Gallbladder (tissue), 1 donor: Measurements from ENCODE around the genes VPS45, CTSK and SETDB1.

- PRO-cap = no peak
Measured at GRCh38 chr1:150022360-150022765, 11.8 kb upstream of the OTUD7B start.

DNA sequence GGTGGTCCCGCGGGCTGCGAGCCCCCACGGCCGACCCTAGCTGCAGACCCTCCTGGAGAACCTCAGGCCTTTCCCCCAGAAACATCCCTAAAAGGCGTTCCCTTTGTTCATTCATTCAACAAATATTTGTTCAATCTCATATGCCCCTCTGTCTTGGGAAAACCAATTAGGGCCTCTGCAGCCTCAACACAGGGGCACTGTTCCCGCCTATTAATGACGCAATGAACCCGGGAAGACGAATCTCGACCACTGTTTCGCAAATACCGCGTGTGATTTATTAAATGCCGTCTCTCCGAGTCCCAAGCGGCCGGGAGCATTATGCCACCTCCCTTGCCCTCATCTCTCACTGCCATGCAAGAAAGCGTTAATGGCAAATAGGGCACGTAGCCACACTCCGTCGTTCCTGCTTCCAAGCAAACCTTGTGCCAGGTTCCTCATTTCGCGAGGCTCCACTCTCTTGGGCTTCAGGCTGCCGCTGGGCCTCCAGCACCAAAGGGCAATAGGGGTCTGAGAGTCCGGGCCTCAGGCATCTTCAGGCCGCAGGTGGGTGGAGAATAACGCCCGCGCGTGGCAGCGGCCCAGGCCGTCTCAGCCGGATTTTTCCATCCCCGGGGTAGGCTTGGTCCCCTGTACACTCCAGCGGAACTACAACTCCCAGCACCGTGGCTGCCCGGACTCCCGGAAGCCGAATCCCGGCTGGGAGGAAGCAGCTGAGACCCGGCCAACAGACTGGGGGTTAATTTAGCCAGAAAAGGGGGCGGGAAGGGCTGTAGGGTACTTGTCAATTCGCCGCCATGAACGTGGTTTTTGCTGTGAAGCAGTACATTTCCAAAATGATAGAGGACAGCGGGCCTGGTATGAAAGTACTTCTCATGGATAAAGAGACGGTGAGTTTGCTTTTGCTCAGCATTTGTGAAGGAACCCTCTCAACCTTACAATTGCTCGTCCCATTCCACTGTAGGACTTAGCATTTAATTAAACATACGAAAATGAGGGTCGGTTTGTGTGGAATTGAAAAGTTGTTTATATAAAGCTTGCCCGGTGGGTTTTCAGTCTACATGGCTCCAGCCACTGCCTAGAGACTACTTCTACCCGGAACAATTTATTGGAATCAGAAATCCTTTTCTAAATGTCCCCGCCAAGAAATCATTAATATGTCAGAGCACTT, at the start of gene VPS45:
Gene VPS45 (plus strand): TSS at position 713 of the 1,168 bp plus-strand sequence.
- PRO-cap = bidirectional peak, plus-strand start at position 280 of the sequence, minus-strand start at position 64 of the sequence; bidirectional peak, plus-strand start at position 675 of the sequence, minus-strand start at position 590 of the sequence

DNA sequence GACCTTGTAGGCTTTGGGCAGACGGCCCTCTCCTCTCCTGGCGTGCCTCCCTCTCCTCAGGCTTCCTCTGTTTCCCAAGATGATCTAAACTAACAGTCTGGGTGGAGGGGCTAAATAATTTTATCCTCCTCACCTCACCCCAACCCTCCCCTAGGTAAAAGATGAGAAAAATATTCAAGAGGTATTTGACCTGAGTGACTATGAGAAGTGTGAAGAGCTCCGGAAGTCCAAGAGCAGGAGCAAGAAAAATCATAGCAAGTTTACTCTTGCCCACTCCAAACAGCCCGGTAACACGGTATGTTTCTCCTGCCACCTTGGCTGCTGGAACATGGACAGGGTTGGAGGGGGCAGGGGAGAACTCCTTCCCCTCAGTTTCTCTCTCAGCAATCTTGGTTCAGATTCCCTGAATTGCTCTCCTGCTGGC, 6.2 kb downstream of the PLEKHO1 start:
- PRO-cap = no peak

- PRO-cap = unidirectional peak, plus-strand start at chr1:150159762
Measured at GRCh38 chr1:150158837-150160148, 9.6 kb downstream of the PLEKHO1 start.

DNA sequence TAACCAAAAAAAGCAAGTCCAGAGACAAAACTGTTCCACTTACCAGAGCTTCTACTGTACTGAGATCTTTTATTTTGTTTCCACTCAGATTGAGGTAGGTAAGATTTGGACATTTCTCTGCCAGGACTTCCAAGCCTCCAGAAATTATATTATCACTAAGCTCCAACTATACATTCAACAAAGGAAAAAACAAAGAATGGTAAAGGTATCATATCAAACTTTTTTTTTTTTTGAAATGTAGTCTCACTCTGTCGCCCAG, 5.5 kb downstream of the ANP32E start:
- PRO-cap = no peak

DNA sequence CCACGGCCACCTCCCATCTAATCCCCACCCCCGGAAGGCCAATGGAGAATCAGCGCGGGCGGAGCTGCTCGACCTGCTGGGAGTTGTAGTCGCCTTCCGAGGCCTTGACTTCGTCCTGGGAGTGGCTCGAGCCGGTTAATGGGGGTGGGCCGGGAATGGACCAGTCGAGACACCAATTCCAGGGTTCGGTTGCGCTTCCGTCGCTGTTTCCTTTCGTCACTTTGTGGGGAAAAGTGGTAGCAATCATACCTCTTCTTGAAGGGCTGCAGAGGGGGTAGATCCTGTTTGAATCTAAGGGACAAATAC, 176 bp upstream of the APH1A start:
- PRO-cap = bidirectional peak, plus-strand start at position 138 of the sequence, minus-strand start outside the sequence

GRCh38 chr1:150281565-150282433, 555 bp upstream of the CIART start:
- PRO-cap = bidirectional peak, plus-strand start at chr1:150281956, minus-strand start at chr1:150281784; unidirectional peak, minus-strand start at chr1:150282182; bidirectional peak, plus-strand start at chr1:150282566, minus-strand start at chr1:150282309

DNA sequence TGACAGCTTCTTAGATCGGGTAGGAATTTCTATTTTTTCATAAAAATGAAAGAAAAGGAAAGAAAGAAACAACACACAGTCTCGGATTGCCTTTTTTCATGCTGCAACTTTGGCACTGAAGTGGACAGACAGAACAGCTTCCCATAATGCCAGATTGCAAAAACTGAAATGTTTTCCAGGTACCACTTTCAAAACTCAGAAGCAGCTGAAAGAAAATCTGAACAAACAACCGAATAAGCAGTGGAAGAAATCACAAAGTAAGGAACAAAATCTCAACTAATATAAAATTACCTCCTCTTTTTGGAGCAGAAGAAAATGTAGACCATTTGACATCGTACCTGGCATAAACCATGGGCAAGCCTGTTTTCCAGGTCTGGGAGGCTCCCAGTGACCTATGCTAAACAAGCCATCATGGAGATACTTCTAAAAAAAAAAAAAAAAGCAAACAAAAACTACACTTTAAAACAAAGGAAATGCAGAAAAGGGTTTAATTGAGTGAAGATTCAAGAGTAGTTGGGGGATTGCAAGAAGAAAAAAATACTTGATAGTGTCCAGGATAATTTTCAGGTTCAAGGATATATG, 45.4 kb upstream of the TARS2 start:
- PRO-cap = no peak

GRCh38 chr1:150514682-150515946, 7.2 kb downstream of the ECM1 start:
- PRO-cap = bidirectional peak, plus-strand start at chr1:150515388, minus-strand start at chr1:150515372; bidirectional peak, plus-strand start at chr1:150515782, minus-strand start at chr1:150515569

DNA sequence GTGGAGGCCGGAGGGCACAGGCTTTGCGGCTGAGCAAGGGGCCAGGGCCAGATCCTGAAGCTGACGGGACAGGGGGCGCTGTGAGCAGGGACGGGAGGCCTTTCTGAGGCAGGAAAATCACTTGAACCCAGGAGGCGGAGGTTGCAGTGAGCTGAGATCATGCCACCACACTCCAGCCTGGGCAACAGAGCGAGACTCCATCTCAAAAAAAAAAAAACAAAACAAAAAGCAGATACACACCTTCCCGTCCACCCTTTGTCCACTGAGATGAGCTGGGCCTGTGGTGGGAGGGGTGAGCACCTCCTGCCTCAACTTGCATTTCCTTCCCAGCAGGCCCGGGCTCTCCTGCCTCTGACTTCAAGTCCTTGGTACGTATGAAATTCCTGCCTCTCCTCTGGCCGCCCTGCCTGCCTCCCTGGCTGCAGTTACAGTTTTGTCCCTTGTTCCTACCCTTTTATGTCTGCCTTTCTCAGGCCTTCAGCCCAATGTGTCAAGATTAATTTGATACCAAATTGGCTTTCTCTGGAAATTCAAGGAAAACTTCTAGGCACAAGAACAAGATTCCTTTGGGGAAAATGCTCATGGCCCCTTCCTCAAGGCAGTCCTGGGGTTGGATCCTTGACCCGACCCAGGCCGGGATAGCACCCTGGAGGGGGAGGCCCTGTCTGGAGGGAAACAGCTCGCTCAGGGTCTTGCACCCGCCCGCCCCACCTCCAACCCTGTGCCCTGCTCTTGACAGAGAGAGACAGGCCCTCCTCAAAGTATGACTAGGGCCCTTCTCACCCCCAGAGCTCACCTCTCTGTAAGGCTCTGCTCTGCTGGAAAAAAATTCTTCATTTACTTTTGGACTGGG, 11.2 kb upstream of the ADAMTSL4 start:
- PRO-cap = no peak

GRCh38 chr1:150566621-150567032, 12.8 kb downstream of the MCL1 start:
- PRO-cap = no peak

DNA sequence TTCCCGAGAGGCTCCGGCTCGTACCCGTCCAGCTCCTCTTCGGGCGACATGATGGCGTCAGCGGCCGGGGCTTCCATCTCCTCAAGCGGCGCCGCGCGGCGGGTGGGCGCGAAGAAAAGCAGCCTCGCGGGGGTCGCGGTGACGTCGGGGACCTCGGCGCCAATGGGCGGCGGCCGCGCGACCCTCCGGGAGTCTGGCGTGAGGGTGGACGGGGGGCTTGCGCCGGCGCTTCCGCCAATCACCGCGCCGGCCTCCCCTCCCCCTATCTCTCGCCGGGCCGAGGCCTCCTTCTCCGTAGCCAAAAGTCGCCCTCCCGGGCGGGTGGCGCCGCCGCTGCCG, 317 bp downstream of the MCL1 start:
- PRO-cap = no peak

- PRO-cap = bidirectional peak, plus-strand start at chr1:150579830, minus-strand start at chr1:150579610
Measured at GRCh38 chr1:150579724-150580210, 357 bp upstream of the MCL1 start.

GRCh38 chr1:150616841-150617406, 12.5 kb downstream of the ENSA start:
- PRO-cap = unidirectional peak, minus-strand start at chr1:150617177

DNA sequence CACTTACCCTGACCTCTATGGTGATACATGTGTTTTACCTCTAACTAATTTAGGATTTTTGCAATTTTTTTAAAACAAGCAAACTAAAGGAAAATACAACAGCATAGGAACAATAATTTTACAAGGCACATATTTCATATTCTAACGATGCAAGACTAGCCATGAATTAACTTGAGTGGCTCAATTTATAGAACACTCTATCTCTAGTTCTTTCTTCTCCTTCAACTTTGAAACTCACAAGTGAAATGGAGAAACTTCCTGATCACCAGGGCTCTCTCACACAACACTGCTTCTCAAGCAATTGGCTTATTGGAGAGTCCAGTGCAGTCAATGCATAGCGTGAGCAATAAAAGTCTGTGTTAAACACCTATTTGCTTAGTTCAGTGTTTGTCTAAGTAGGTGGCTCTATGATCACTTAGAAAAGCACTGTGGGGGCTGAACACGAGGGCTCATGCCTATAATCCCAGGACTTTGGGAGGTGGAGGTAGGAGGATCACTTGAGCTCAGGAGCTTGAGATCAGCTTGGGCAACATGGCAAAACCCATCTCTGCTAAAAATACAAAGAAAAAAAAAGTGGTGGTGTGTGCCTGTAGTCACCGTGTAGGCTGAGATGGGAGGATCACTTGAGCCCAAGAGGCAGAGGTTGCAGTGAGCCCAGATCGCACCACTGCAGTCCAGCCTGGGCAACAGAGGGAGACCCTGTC, 12.2 kb downstream of the CTSS start:
- PRO-cap = no peak

GRCh38 chr1:150807783-150808690, at the start of gene CTSK:
TSS of gene CTSK (minus strand) at chr1:150808260.
- PRO-cap = no peak

DNA sequence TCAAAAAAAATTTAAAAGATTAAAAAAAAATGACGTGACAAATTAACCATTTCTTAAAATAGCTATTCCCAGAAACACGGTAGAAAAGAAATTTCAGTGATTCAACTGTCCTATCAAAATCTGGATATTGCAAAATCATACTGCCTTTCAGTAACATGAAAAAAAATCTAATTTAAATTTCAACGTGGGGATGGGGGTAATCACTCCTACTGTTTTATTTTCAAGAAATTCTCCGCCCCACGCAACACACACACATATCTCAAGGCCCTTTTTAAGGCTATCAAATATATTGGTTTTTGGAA, 1.2 kb downstream of the ARNT start:
- PRO-cap = no peak

DNA sequence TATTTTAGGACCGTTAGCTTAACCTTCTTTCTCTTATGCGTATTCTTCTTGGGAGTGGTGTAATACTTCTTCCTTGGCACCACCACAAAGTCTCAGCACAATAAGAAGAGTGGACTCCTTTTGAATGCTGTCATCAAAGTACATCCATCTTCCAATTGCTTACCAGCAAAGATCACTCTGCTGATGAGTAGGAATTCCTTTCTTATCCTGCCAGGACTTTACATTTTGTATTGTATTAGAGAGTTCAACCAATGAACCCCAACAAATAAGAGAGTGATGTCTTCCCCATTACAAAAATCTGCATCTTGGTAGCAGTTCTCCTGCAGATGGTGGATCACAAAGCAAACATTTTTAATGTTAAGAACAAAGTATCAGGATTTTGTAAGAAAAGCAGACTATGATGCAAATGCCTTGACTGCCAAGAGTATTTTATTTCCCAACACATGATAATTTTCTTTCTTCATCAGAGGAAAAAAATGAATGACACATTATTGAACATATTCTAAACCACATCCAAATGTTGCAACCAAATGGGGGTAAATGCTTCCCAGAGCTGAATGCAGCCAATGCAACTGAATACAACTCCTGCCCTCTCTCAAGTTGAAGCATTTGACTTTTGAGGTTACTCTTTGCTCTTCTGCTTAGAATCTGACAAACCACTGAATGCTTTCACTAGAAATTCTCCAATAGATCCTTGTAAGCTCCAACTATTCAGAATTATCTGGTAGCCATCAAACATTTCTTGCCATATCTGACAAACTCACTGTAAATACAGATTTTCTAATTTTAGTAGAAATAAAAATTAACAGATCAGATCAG, 5.2 kb upstream of the ARNT start:
- PRO-cap = no peak

GRCh38 chr1:150926057-150926853, at the start of gene SETDB1:
TSS of gene SETDB1 (plus strand) at chr1:150926363.
- PRO-cap = bidirectional peak, plus-strand start at chr1:150926363, minus-strand start at chr1:150926176

DNA sequence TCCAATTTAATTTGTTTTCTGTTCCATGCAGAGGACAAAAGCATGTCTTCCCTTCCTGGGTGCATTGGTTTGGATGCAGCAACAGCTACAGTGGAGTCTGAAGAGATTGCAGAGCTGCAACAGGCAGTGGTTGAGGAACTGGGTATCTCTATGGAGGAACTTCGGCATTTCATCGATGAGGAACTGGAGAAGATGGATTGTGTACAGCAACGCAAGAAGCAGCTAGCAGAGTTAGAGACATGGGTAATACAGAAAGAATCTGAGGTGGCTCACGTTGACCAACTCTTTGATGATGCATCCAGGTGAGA, 1.5 kb downstream of the SETDB1 start:
- PRO-cap = no peak